GM23338 (cell line): Measurements from ENCODE around the genes DMWD and SYMPK.

DNA sequence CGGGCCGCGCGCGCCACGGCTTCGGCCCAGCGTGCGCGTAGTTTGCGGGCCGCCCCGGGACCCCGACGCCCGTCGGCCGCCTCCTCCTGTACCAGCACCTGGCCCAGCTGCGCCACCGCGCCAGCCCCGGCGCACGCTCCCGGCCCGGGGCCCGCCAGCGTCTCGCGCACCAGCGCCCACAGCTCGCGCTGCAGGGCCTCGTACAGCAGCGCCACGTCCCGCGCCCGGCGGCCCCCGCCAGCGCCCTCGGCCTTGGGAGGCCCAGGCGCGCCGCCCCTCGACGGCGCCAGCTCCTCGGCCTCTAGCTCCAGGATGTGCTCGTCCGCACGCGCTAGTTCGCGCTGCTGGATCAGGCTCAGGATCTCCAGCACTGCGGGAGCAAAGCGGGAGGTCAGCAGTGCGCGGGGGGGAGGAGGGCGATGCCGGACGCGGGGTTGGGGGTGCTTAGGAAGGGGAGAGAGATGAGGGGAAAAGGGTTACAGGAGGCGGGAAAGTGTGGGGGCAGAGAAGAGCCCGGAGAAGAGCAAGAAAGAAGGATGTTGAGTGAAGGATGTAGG, 10.7 kb downstream of the EXOC3L2 start:
- PRO-cap = unidirectional peak, minus-strand start at position 138 of the sequence; unidirectional peak, minus-strand start at position 303 of the sequence
- RAMPAGE, long total RNA = no peak

- PRO-cap = no peak
- RAMPAGE, long total RNA = no peak
Observed at GRCh38 chr19:45244322-45244912, 790 bp downstream of the EXOC3L2 start.

DNA sequence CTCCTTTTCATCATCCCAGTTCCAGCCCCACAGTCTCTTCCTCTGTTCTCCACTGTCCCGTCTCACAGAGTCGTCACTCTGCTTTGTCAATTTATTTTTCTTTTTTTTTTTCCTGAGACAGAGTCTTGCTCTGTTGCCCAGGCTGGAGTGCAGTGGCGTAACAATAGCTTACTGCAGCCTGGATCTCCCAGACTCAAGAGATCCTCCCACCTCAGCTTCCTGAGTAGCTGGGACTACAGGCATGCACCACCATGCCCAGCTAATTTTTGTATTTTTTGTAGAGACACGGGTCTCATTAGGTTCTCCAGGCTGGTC, 668 bp upstream of the EXOC3L2 start:
- PRO-cap = no peak
- RAMPAGE, long total RNA = no peak

- PRO-cap = no peak
- RAMPAGE, long total RNA = no peak
Observed at GRCh38 chr19:45251377-45252304, 570 bp downstream of the MARK4 start.

GRCh38 chr19:45442798-45443230, 19.1 kb upstream of the ERCC1 start:
- PRO-cap = bidirectional peak, plus-strand start at chr19:45443077, minus-strand start at chr19:45442960
- RAMPAGE, long total RNA = no peak

DNA sequence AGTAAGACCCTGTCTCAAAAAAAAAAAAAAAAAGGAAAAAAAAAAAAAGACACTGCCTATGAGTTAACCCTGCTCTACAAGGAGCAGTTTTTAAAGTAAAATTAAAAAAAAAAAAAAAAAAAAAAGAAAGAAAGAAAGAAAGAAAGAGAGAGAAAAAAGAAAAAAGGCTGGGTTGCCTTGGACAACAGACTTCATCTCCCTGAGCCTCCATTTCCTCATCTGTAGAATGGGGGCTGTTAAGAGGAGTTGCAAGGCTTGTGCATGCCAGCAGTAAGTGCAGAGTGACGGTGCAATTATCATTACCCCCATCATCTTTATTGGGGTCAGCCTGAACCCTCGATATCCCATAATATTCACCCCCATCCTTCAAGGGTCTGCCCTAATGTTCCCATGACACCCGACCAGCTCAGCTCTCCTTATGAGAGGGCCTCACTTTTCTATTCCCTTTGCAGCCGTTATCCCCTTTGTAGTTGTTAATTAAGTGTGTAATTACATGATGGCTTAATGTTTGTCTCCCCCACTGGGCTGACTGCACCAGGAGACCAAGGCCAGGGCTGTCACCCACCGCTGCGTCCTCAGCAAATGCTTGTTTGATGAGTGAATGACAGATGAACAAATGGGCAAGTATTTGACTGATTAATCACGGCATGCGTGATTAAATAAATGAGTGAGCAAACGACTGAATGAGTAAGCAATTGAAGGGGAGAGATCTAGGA, 10.0 kb downstream of the FOSB start:
- PRO-cap = no peak
- RAMPAGE, long total RNA = no peak

GRCh38 chr19:45492596-45493763, 3.9 kb downstream of the RTN2 start:
- PRO-cap = bidirectional peak, plus-strand start at chr19:45492903, minus-strand start at chr19:45492726; unidirectional peak, minus-strand start at chr19:45493185; unidirectional peak, minus-strand start at chr19:45493221; unidirectional peak, minus-strand start at chr19:45493450
- RAMPAGE, long total RNA = no peak

- PRO-cap = no peak
- RAMPAGE, long total RNA = no peak
Observed at GRCh38 chr19:45521116-45521589, 13.9 kb downstream of the VASP start.

- PRO-cap = no peak
- RAMPAGE, long total RNA = no peak
Observed at GRCh38 chr19:45595615-45596288, 6.3 kb downstream of the GPR4 start.

DNA sequence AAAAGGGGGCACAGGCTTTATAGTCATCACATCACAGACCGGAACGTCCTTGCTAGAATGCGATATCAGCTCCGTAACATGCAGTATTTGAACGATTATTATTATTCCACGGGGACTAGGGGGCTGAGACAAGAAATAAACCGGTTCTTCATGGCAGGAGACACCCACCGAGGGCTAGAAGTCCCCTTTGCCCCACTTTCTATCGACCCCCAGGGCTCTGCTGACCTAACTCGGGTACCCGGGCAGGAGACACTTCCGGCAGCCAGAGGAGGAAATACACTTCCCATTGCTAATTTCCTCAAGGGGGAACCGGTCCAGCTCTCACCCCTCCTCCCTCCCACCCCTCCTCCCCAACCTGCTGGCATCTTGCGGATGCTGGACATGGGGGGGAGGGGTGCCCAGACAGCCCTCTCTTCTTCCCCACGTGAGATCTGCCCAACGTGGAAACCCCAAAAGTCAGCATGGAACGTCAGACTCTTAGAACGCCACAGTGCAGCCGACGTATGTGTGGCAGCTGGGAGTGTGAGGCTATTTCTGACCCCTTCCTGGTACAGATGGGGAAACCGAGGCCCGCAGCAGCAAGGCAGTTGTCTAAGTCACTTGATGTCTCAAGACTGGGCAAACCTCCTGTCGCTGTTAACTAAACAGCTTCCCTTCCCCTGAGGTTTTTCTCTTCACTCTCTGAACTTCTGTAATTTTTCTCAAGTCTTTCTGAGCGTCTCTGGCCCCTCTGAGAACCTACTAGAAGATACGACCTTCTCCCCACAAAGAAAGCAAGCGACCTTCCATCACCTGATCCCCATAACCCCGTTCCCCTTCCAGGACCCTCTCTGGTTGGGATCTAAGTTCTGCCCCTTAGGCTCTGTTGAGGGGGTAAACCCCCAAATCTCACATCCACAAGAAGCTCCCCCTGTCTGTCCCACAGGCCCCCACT, 3.6 kb downstream of the GPR4 start:
- PRO-cap = no peak
- RAMPAGE, long total RNA = no peak

DNA sequence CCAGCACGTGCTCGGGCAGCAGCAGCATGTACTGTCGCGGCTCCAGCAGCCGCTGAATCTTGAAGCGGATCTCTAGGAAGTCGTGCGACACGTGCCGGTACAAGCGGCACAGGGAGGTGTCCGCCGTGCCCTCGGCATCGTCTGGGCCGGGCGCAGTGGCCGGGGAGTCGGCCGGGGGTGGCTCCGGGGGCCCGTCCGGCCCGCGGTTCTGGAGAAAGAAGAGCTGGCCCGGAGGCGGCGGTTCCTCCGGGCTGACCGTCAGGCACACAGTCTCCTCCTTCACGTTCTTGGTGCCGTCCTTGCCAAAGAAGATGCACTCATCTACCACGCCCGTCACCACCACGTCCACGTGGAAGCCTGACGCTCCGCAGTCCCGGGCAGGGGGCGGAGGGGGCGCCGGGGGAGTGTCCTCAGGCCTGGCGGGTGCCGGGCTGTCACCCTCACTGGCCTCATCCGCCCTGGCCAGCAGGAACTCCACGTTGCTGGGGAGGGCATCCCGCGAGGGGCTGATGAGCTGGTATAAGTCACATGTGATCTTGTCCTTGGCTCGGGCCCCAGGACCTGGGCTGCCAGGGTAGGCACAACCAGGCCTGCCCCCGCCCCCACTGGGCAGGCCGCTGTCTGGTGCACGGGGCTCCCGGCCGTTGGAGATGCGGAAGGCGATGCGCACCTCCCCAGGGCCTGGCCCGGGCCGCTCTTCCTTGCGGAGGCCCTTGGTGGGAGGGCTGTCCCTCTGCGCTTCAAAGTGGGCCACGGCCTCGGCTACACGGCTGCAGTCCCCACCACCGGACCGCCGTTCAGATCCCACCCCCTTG, 18.4 kb downstream of the FBXO46 start:
- PRO-cap = no peak
- RAMPAGE, long total RNA = no peak

DNA sequence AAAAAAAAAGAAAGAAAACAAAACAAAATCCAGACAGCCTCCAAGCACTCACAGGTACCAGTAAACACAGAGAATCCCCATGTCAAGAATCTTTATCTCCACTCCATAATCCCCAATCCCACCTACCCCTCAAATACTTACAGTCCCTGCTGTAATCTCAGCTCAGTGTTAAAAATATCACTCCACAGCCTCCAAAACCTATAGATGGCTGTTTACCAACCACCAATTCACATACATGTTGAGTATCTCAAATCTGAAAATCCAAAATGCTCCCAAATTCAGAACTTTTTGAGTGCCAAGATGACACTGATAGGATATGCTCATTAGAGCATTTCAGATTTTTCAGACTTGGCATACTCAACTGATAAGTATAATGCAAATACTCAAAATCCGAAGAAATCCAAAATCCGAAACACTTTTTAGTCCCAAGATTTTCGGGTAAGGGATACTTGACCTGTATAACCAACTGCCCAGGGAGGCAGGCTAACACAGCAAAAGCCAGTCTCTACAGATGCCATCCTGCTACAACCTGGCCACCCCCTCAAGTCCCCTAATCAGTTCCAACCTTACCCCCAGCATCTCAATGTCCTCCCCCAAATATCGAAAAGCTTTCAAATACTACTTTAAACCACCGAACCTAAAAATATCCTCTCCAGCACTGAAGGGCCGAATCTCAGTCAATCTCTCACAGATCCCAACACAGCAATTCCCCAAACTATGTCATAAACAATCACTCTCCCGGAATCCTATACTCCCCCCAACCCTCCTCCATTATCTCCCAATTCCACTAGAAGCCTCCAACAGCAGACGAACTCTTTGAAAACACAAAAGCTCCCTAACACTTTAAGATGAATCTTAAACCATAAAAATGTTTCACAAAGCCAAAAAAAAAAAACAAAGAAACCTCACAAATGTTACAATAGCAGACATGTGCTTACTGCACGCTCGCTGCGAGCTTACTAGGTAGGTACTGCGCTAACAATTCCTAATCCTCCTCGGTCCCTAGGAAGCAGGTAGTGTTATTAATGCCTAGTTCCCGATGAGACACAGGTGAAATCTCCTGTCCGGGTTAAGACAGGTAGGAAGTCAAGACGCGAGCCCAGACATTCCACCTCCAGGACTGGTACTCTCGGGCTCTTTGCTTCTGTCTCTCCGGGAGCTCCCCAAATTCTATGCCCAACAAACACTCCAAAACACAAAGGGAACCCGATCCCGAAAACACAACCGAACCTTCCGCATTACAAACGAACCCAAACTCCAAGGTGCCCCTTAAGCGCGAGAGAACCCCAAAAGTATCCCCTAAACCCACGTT, 14.4 kb downstream of the FBXO46 start:
- PRO-cap = unidirectional peak, plus-strand start at position 486 of the sequence; bidirectional peak, plus-strand start at position 781 of the sequence, minus-strand start at position 708 of the sequence; bidirectional peak, plus-strand start at position 1,106 of the sequence, minus-strand start at position 1,140 of the sequence
- RAMPAGE, long total RNA = no peak

GRCh38 chr19:45763911-45764649, 5.0 kb downstream of the SIX5 start:
- PRO-cap = bidirectional peak, plus-strand start at chr19:45764422, minus-strand start at chr19:45764194
- RAMPAGE, long total RNA = no peak

GRCh38 chr19:45770142-45770644, 1.1 kb upstream of the SIX5 start:
- PRO-cap = bidirectional peak, plus-strand start at chr19:45770477, minus-strand start at chr19:45770559
- RAMPAGE, long total RNA = no peak

- PRO-cap = bidirectional peak, plus-strand start at chr19:45792278, minus-strand start at chr19:45792213; bidirectional peak, plus-strand start at chr19:45792378, minus-strand start at chr19:45792352; bidirectional peak, plus-strand start at chr19:45792691, minus-strand start at chr19:45792791
- RAMPAGE, long total RNA = no peak
Observed at GRCh38 chr19:45791987-45793012, at the start of gene DMWD. Gene DMWD, minus strand, starts transcription at chr19:45792845.

DNA sequence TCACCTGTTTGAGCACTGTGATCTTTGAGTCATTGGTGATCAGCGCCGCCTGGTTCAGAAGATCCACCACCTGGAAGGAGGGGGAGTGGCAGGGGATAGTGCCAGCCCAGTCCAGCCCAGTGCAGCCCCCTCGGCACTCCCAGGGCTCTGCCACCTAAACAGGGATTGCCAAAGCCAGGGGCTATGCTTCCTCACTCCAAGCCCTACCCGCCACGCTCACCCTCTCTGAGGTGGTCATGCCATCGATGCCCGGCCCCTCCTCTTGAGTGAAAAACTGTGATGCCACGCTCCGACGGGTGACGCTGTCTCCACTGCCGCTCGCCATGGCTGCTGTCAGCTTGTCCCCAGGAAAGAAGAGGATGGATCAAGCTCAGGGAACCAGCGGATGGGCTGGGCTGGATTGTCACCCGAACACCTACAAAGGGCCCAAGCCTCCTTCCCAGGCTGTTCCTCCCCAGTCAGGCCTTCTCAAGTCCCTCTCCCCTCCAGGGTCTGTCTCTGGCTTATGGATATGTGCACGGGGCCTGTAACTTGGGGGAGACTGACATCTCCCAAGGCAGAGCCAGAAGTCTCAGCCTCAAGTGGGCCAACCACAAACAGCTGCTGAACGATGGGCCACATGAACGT, 8.7 kb downstream of the SYMPK start:
- PRO-cap = no peak
- RAMPAGE, long total RNA = no peak

GRCh38 chr19:45862243-45863303, at the start of gene SYMPK:
Gene SYMPK, minus strand, starts transcription at chr19:45863147.
- PRO-cap = bidirectional peak, plus-strand start at chr19:45862412, minus-strand start at chr19:45862359; bidirectional peak, plus-strand start at chr19:45862682, minus-strand start at chr19:45862674; bidirectional peak, plus-strand start at chr19:45862902, minus-strand start at chr19:45862887; bidirectional peak, plus-strand start at chr19:45863402, minus-strand start at chr19:45863147
- RAMPAGE, long total RNA = no peak

DNA sequence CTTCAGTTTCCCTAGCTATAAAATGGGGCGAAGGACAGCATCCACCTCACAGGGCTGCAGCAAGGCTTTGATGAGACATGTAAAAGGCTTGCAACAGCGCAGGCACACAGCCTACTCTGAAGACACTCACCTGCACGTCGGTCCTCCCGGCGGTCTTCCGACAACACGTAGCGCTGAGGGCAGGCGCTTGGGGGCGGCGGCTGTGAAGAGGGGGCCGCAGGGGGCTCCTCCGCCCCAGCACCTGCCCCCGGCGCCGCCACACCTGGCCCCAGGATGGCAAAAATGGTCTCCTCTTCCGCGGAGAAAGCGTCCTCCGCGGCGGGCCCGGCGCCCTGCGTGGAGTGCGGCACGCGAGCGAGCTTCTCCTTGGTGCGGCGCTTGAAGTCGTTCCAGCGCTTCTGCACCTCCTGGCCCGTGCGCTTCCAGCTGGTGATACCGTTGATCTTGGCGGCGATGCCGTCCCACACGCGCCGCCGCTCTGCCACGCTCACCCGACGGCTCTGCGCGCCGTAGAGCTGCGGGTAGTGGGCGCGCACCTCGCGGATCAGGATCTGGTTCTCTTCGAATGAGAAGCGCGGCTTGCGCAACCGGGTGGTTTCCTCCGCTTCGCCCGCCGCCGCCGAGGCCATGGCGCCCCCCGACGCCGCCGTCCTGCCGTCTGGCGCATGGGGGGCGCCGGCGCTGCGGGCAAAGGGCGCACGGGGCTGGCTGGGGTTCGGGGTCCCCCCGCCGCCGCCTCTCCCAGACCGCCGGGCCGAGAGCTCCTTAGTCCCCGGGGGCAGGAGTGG, 1.1 kb downstream of the MYPOP start:
- PRO-cap = bidirectional peak, plus-strand start at position 155 of the sequence, minus-strand start at position 118 of the sequence; unidirectional peak, plus-strand start at position 155 of the sequence; unidirectional peak, minus-strand start at position 567 of the sequence
- RAMPAGE, long total RNA = no peak

DNA sequence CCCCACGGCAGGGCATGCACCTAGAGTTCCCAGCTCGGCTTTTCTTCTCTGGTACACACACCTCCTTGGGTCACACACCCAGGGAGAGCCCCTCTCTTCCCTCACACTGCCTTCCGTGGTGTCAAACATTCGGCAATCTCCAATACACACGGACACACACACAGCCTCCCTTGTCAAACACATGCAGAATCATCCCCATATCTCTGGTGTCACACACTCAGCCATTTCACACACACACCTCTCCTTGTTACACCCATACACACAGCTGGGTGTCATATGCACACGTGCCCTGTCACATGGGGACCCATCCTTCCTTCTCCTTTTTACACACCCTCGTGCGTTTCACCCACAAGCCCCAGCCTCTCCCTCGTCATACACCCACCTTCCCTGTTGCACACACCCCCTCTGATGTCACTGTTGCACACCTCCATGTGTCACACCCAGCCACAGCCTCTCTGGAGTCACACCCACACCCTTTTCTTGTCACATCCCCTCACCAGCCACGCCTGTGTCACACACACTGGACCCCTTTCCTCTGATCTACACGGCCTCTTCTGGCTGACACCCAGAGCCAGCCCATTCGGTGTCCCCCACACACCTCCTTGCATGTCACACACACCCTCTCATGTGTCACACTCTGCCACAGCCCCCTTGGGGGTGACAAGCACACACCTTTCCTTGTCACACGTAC, 1.7 kb downstream of the NOVA2 start:
- PRO-cap = no peak
- RAMPAGE, long total RNA = no peak

DNA sequence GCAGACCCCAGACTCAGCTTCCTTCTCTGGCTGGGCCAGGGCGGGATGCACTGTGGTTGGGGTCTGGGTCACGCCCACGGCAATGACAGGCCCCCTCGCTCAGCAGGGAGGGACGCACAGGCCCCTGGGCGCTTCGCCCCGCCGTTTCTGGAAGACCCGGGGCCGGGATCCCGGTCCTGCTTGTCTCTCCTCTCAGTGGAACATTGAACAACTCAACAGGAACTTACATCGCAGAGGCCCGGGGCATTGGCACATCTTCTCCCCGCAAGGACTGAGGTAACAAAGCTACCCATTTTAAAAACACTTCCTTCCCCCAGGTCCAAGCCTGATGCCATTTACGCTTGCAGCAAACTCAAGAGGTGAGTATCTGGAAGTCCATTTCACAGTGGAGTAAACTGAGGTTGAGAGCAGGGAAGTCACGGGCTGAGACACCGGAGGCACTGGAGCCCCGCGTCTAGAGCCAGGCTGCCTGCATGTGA, 340 bp upstream of the PGLYRP1 start:
- PRO-cap = no peak
- RAMPAGE, long total RNA = no peak